M059J (cell line): ENCODE measurements around the gene NHLRC1.

- RAMPAGE, long total RNA, result no peak
Measured at GRCh38 chr6:17042543-17043277, 59.1 kb upstream of the STMND1 start.

GRCh38 chr6:17405362-17405755 is 12.0 kb downstream of the CAP2 start:
- RAMPAGE, long total RNA, result no peak

GRCh38 chr6:17405788-17406339 is 12.5 kb downstream of the CAP2 start:
- RAMPAGE, long total RNA, result no peak

GRCh38 chr6:17484200-17484516 is 90.8 kb downstream of the CAP2 start:
- RAMPAGE, long total RNA, result no peak

DNA sequence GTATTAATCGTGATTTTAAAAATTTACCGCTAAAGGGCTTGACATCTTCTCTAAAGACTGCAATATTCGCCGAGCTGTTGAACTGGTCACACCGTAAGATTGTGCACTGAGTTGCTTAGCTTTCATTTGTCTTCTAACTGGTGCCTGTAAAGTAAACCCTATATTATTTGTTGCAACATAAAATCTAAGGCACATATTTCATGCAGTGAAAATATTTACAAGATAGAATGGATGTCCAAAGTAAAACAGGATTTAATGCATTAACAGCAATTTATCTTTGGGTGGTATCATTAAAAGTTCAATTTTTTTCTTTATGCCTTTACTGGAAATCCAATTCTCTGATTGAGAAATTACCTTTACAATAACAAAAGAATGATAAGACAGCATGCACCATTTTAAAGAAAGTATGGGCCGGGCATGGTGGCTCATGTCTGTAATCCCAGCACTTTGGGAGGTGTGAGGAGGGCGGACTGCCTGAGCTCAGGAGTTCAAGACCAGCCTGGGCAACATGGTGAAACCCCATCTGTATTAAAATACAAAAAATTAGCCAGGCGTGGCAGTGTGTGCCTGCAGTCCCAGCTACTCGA is 37.2 kb downstream of the NUP153 start:
- RAMPAGE, long total RNA, result no peak

DNA sequence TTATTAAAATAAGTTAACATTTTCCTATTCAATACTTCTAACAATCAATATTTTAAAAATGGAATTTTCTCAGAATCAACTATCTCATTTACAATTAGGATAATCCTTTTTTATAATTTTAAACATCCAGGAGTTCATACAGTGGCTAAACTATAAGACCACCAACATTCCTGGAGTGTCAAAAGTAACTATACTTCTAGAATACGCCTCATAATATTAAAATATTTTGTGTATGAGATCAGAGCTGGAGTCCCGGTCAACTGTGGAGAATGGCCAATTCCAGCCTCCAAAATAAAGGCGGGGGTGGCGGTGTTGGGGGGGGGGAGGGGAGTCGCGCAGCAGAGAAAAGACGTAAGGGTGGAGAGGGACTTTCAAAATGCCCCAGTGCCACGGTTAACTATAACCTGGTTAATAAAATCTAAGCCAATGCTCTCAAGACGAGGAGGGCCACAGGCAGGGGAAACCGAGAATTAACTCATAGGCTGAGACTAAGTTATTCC is 1.4 kb downstream of the NUP153 start:
- RAMPAGE, long total RNA, result no peak

GRCh38 chr6:17728751-17729408 is 22.2 kb upstream of the NUP153 start:
- RAMPAGE, long total RNA, result no peak

DNA sequence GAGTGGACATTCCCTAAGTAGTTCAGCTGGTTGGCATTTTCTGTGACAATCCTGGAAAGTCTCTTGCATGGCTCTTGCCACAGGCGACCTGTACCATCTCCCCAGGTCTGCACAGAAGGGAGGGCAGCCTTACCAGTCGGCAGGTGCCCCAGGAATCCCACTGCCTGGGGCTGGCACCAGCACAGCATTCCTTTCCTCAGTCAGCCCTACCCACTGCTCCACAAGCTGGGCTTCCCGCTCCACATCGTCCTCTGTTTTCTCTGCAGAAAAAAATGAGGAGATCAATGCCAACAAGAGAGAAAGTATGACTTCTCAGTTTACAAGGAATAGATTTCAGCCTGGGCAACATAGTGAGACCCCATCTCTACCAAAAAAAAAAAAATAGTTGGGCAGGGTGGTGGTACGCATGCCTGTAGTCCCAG is 78.7 kb upstream of the NUP153 start:
- RAMPAGE, long total RNA, result no peak

GRCh38 chr6:17794140-17794919 is 87.6 kb upstream of the NUP153 start:
- RAMPAGE, long total RNA, result no peak

GRCh38 chr6:17837304-17837635 is 130.5 kb upstream of the NUP153 start:
- RAMPAGE, long total RNA, result no peak

DNA sequence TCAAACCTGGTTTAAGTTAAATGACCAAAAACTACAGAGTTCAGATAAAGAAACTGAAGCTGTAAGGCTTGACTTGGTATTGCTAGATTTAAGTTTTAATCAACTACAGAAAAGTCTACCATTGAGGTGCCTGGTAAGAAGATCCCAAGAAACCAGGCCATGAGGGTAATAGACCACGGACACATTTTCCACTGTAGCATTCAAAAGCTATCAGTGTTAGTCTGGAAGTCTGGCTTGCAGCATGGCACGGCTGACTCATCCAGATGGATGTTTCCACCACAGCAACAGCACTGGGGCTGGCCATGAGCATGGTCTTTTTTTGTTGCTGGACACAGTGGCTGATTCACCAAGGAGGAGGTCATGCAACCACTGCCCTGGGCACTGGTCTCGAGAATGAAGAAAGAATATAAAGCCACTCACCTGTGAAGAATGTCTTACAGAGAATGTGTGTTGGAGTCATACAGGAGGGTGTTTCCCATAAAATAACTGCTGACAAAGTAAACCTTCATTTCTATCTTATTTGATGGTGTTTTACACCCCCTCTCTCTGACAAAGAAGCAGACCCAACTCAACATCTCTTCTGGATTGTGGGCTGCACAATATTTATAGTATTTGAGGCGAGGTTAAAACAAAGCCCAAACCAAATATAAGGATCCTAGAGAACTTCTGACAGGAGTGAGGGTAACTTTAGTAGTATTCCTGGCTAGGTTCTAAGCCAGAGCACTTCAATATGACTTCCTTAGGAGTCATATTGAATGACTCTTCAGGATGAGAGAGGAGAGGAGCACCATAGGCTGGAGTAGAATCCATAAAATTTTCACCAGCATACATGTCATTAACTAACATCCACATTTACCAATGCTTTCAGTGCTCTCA is 121.6 kb downstream of the KIF13A start:
- RAMPAGE, long total RNA, result no peak

DNA sequence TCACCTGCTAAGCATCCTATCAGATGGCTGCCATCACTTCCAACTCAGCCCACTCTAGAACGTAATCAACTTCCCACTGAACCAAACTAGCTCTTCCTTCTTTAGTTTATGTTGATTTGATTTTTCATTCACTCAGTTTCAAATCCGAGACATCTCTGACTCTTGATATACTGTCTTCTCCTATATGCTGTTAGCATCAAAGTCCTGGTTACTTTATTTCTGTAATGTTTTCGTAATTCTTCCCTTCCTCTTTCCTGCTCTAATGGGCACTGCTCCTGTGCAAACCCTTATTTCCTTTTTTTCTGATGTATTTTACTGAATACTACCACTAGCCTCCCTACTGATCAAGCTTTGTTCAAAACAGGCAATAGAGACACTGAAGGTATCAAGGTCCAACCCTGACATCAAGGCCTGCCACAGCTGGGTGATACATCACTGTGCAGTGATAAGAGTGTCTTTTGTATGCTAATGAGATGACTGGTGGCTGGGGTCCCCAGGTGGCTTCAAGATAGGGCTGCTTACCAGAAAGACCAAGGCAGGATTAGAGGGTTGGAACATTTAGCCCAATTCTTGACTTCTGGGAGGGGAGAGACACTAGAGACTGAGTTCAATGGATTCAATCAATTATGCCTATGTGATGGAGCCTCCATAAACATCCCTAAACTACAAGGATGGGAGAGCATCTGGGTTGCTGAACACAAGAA is 95.2 kb downstream of the KIF13A start:
- RAMPAGE, long total RNA, result no peak

DNA sequence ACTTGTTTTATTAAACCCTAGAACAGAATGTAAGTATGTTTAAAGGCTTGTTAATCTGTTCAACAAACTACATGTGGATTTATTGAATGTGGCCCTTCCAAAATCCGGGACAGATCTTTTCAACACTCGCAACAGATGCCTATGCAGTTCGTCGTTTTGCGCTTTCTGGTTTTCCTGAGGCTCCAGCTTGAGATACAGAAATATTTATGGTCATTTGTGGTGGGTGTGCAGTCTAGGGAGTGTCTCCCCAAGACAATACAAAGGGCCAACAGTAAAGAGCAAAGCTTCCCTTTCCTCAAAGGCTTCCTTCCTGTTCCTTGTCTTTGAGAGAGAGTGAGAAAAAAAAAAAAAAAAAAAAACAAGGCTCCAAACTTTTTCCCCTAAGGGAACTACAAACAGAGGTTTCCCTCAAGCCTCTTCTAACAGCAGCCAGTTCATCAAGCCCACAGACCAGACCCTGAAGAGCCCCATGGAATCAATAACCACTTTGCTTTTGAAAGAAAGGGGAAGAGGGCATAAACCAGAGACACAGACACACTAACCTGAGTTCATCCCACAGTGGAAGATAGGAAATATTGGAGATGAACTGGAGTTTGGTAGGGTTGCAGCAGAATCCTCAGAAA is 14.8 kb downstream of the KIF13A start:
- RAMPAGE, long total RNA, result no peak

- RAMPAGE, long total RNA, result no peak
Measured at GRCh38 chr6:18053510-18053848, 66.0 kb upstream of the KIF13A start.

- RAMPAGE, long total RNA, result no peak
Measured at GRCh38 chr6:18056847-18057293, 65.6 kb downstream of the NHLRC1 start.

- RAMPAGE, long total RNA, result no peak
Measured at GRCh38 chr6:18122157-18122956, at the start of gene NHLRC1. Gene NHLRC1, minus strand, starts transcription at chr6:18122677.

DNA sequence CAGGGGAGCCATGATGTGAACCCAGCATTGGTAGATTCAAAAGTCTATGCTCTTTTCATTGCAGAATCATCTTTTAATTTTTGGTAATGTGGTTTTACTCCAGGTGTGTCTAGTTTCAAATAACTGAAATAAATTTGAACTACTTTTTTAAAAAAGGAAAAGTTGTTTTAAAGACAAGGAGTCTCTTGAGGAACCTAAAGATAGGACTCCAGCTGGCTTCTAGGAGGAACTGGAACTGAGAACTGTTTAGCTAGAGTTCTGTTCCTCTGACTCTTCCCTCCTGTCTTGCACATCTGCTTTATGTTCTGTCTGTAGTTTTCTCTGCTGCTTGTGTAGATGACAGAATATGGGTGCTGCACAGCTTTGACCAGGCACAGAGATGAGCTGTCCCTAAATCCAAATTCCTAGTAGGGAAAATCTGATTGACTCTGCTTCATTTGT is 27.7 kb upstream of the RNF144B start:
- RAMPAGE, long total RNA, result no peak

DNA sequence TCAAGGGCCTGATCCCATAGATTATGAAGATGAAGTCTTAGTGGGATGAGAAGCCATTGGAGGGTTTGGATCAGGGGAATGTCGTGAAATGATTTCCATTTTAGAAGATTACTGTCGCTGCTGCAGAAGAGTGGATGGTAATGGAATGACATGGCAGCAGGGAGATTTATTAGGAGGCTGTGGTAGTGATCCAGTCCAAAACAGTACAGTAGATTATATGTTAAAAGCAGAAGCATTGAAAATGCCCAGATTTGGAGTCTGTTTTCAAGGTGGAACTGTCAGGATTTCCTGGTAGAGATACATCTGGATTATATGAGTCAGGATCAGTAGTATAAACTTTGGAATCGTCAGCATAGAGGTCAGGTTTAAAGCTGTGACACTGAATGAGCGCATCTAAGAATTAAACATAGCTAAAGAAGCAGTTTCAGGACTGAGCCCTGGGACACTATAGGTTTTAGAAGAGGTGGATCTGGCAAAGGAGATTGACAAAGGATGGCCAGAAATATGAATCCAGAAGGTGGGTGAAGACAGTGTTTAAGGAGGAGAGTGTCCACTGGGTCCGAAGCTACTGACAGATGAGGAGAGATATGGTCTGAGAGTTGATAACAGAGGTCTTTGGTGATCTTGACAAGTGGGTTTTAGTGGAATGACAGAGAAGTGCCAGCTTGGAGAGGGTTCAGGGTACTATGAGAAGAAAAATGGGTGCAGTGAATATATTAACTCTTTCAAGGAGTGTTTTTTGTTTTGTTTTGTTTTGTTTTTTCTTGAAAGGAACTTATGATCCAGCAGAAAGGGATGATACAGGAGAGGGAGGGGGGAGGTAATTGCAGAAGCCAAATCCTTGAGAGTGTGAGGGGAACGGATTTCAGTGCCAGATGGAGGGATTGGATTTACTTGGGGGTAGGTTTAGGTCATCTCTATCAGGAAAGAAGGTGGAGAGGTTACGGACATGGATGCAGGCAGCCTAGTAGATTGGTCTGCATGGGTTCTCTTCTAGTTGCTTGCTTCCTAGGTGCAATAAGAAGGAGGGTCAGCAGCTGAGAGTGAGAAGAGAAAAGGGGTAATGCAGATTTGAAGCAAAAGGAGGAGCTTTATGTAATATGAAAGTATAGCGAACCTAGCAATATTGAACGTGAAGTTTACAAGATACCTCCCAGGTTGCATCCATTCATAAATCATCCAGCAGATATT is 60.6 kb downstream of the RNF144B start:
- RAMPAGE, long total RNA, result no peak

DNA sequence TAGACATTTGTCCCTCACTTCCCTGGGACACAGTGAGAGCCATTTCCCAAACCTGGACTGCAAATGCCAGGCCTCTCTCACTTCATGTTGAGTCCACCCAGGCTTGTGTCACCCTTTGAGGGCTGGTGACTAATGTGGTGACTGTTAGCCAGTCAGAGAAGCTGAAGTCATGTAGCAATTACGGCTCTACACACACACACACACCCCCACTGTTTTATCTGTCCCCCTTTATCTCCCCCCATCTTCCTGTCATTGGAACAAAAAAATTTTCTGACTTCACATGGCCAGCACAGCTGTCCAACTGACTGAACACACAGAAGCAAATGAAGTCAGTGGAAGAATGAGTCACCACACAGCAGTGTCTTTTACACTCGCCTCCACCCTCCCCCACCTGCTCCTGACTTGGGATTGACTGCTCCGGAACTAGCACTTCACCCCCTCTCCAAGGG is 197.9 kb downstream of the RNF144B start:
- RAMPAGE, long total RNA, result no peak

- RAMPAGE, long total RNA, result no peak
Measured at GRCh38 chr6:20202586-20203011, 9.7 kb downstream of the MBOAT1 start.